ENCODE data around the genes BCL11A and PAPOLG.

DNA sequence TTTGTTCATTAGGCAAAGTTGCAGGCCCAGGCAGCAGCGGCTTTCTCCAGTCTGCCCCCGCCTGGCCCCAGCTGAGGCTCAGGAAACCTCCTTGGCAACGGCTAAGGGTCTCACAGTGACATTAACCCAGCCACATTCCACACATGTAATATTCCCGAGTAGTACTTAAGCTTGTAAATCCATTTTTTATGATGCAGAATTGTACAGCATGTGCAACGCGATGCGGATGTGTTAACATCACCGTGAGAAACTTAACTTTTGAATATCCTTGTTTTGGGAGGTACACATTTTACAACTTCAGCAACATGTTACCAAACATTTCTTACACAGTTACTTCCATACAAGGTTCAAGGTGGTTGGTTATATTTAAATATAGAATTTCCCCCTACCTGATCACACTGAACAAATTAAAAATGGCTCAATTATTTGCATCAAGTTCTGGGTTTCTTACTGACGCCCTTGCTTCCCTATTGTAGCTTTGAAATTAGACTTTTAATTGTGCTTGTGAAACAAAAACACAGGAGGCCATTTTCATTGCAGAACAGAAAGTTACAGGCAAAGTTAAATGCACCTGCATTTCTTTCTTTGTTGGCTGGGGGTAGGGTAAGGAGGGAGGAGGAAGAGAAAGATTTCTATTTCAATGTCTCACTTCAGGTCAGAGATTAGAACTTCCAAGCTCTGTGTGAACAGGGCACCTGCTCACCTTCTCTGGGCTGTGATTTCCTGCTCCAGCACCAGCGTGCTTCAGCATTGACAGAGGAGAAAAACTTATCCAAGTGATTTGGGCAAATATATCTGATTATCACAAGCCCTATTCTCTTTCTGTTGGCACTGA is 199.7 kb downstream of the BCL11A start:
- RRBS: no CpG with 5 or more reads among the region's 10 CpGs

- RRBS: 19% methylated on average over 7 of the region's 21 CpGs
Measured at GRCh38 chr2:60439017-60439959, 114.2 kb downstream of the BCL11A start.

DNA sequence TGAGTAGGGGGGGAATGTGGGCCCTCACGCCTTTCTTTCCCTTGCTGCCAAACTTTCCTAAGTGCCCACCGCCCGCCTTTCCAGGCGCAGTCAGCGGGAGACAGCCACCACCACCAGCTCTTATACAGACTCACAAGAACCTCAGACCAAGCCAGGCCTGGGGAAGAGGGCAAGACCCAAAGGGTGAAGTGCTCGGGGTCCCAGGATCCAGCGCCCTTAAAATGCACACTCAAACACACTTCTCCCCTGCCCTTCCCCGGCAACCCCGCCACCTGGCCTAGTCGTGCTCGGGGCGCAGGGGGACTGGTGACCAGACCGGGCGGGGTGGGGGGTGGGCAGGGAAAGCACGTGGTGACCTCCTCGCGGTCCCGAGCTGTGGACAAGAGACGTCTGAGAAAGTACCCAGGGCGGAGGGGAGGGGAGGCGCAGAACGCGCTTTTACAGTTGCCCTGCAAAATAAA is 2.3 kb downstream of the BCL11A start:
- RRBS: 5% methylated on average over 6 of the region's 23 CpGs

DNA sequence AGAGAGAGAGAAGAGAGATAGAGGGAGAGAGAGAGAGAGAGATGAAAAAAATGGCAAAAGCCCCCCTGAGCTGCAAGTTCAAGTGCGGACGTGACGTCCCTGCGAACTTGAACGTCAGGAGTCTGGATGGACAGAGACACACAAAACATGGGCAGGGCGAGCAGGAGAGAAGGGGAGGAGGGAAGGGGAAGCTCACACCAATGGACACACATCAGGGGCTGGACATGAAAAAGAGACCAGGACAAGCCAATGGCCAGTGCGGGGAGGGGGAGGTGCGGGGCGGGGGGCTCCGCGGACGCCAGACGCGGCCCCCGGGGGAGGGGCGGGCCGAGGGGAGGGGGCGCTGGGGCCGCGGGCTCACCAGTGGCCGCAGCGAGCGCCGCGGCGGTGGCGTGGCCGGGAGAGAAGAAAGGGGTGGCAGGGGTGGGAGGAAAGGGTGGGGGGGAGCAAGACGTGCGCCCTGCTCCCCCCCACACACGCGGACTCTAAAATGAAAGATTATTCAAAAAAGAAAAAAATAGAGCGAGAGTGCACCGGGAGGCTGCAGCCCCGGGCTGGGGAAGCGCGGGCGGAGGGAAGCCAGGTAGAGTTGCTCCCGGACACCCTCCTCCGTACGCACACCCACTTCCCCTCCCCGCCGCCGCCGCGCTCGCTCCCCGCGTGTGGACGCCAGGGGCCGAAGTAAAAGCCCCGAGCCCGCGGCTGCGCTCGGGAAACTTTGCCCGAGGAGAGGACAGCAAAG is at the start of gene BCL11A:
TSS of gene BCL11A (minus strand) at position 138 of the 742 bp plus-strand sequence.
- RRBS: 3% methylated on average over 17 of the region's 57 CpGs

DNA sequence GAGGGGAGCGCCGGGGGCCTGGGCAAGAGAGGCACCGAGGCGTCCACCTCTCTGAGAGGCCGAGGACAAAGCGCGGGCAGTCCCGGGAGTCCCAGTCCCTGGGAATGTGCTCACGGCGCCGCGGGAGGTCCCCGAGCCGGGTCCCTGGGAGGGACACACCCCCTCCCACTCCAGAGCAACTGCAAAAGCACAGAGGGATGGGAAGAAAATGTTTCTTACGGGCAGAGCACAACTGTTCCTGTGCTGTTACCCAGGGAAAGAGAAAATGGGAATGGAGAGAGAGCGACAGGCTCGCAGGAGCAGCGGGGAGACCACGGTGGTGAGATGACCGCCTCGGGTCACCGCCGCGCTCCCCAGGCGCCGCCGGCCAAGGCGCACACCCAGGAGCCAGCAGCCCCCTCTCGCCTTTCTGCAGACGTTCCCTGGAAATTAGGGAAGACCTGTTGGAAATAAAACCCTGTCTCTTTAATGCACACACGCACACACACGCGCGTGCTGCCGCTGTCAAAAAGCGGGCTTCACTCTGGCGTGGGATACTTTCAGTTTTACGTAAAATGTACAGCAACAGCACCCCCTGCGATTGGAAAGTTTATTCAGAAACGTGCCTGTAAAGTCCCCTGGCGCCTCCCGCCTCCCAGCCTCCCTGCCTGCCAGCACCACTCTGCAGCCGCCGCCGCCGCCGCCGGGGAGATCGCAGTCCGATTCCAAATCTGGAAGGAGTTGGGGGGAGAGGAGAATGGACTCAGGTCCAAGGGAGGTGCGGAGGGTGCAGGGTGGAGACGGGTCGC is 1.4 kb upstream of the BCL11A start:
- RRBS: 1% methylated on average over 13 of the region's 53 CpGs

- RRBS: no CpG with 5 or more reads among the region's 16 CpGs
Measured at GRCh38 chr2:60556604-60557054, 3.2 kb upstream of the BCL11A start.

DNA sequence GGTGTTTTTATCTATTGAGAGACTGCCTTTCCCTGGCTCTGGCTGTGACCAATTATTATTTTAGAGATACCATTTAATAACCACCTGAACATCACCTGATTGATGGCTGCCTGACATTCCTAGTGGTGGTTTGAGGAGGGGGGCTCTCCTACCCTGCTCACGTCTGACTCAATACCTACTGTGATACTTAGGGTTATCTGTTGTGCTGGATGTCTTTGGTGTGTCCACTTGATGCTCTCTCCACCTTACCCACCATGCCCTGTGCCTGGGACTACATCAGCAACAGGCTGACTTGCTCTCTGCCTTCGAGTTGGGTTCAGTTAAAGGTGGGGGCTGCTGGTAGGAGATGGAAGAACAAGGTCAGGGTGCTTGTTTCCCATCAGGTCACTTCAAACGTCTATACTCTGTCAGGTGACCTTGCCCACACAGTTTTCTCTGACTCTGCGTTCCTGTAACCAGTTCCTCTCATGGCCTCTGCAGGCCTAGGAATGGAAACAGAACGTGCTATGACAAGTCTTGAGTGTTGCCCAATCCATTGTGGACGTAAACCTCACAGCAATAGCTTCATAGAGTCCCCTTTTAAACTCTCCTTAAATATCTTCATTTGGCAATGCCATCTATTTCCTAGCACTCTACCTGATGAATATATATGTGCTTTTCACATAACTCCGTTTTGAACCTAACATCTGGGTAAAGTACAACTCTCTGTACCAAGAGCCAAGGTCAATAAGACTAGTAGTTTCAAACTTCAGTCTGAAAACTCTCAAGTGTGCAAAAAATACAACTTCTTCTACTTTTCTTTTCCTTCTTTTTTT is 38.4 kb upstream of the PAPOLG start:
- RRBS: no CpG with 5 or more reads among the region's 7 CpGs

DNA sequence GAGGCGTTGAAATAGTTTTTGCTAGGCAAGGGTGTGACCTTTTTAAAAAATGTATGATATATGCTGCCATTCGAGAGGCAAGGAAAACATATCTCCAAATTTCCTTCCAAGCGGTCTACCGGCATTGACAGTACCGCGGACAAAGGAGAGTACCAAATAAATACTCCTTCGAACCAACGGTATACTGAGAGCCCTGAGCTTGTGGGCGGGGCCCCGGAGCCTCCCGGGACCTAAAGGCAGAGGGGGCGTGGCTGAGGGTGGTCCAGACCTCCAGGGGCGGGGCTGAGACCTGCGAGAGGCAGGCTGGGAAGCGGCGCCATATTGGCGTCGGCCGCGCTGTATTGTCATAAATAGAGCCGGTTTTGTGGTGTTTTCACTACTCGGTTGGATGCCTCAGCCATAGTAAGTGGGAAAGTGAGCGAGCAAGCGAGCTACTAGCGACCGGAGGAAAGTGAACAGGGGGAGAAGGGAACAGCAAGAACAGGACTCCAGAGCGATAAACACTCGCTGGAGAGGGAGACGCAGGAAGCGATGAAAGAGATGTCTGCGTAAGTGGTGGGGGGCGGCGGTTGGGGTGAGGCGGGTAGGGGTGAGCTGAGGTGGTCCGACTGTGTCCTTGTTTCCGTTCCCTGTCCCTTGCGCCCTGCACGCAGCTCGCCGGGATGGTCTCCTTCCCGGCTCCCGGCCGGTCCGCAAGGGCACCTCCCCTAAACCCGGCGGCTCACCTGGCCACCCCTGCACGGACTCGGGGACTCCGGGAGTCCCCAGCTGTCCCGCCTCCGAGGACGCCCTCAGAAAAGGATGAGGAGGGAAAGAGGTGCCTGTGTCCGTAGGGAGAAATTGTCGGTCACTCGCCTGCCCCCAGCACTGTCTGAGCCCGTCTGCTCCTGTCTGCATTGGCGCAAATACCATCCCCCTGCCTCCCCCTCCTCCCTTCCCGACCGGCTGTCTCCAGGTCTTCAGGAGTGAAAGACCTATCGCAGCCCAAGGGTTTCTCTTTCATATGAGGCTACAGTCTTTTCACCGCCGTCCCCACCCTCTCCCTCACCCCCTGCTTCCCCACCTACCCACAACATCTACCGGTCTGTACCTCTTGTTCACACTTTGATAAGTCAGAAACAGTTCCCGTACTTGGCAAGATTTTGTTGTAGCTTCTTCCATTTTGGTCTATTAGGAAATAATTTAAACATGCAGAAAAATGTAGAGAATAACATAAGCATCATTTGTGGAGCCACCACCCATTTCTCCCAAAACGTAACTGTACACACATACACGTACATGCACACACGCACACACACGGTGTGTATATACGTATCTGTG is at the start of gene PAPOLG:
TSS of gene PAPOLG (plus strand) at position 321 of the 1,320 bp plus-strand sequence.
- RRBS: 2% methylated on average over 19 of the region's 69 CpGs

DNA sequence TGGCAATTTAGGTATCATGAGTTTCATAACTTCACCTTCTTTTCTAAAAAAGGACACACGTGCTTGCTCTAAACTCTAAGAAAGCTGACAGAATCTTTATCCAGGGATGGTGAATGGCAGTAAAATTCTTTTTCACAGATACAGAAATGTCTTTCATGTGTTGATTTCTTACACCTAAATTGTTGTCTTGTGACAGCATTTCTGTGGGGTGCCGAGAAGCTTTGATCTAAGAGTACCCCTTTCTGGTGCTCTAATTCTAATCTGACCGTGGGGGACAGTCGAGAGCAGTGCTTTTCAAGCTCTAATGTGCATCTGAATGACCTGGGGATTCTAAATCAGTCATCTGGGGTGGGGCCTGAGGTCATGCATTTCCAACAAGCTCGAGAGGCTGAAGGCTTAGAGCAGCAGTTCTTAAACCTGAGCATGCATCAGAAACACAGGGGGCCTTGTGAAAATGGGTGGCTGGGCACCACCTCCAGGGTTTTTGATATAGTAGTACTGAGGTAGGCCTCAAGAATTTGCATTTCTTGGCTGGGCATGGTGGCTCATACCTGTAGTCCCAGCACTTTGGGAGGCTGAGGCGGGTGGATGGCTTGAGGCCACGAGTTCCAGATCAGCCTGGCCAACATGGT is 42.0 kb upstream of the REL start:
- RRBS: no CpG with 5 or more reads among the region's 7 CpGs

- RRBS: no CpG with 5 or more reads among the region's 8 CpGs
Measured at GRCh38 chr2:60867741-60868363, 13.5 kb upstream of the REL start.

DNA sequence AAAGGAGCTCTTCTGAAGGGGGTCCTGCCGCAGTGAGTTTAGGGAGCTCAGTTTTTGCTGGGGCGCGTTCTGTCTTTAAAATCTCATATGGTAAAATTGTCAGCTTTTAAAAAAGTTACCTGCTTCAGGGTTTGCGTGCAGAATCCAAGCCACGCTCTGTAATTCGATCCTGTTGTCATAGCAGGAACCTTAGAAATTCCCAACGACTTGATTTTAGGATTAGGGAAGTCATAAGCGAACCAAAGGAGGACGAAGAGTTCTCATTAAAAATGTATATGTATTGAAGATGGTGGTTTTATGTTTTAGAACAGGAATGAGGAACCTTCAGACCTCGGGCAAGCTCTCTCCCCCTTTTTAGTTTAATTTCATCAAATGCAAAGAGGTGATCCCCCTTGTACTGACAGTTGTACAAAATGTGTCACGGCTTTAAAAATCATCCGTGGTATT is 535 bp downstream of the REL start:
- RRBS: no CpG with 5 or more reads among the region's 12 CpGs

DNA sequence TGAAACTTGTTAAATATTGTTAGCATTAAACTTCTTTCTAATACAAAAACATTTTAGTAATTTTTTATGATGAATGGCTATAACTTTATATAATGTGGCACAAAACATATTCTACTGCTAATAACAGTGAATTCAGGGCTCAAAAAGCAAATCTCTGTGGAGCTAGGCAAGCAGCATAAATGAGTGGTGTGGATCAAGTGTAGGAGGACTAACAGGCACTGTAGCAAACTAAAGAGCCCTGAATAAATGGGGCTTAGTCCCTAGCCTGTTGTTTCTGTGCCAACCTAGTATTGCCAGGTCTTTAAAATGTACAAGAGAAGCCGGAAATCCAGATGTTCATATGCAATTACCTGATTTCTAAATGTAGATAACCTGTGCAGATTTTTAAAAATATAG is 18.5 kb downstream of the REL start:
- RRBS: no CpG with 5 or more reads among the region's 1 CpG

DNA sequence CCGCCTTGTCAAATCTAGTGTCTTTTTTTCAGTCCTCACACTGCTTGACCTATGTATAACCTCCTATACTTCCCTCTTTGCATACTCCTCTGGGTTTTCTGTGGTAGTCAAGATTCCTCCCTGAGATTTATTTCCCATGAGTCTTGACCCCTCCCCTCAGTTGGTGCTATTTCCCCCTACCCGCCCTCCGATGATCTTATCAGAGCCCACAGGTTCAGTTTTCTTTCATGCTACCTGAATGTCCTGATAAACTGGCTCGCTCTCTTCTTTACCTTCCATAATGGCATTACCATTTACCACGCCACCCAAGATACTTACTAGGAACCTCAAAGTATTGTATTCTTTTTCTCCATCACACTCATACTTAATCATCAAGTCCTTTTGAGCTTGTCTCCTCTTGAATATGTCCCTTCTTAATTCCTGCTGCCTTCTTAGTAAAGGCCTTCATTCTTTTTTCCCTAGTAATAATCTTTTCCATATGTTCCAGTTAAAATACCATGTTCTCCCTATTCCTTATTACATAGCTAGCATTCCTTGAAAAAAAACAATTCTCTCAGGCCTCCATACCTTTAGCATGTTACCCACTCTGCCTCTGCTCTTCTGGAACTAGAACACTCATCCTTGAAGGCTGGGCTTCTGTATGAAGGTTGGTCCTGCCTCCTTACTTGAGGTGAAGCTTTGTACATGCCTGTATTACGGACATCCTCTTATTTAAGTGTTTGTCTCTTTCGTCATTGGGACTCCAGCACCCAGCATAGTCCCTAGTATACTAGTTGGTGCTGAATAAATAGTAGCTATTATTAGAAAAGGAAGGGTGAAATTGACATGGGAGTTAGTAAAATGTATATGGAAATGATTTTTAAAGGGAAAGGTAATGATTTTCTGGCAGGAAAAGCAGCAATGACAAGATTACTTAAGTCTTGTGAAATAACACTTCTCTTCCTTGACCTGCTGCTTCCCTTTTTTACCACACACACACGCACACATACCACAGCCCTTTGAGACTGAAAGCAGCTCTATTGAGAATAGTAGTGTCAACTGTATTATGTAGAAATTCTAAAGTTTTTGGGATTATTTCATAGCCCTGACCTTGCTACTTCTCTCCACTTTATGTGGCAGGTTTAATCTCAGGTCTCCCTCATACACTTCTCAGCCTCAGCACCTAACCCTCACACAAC is 45.4 kb downstream of the REL start:
- RRBS: no CpG with 5 or more reads among the region's 8 CpGs

DNA sequence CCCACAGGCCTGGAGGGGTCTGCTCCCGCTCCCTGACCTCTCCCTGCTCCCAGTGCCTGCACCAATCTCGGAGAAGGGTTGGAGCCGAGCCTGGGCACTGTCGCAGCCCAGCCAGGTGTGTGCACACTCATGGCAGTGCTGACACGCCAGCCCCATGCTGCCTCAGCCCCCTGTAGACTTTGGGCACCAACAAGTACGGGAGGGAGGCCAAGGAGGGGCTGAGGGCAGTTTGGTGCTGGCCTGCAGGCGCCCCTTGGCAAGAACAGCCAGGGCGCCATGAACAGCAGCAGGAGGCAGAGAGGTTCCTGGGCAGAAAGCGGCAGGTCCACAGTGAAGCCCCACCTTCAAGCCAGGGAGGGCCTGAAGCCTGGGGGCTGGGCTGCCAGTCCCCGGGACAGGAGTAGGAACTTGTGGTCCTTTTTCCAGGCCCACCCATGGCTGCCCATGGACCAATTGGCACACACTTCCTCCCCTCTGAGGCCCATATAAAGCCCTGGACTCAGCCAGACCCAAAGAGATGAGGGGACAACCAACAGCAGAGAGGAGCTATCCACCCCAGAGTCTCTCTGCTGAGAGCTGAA is 44.1 kb upstream of the PEX13 start:
- RRBS: no CpG with 5 or more reads among the region's 10 CpGs

GRCh38 chr2:61115790-61116398 is 46.1 kb upstream of the C2orf74 start:
- RRBS: no CpG with 5 or more reads among the region's 2 CpGs

DNA sequence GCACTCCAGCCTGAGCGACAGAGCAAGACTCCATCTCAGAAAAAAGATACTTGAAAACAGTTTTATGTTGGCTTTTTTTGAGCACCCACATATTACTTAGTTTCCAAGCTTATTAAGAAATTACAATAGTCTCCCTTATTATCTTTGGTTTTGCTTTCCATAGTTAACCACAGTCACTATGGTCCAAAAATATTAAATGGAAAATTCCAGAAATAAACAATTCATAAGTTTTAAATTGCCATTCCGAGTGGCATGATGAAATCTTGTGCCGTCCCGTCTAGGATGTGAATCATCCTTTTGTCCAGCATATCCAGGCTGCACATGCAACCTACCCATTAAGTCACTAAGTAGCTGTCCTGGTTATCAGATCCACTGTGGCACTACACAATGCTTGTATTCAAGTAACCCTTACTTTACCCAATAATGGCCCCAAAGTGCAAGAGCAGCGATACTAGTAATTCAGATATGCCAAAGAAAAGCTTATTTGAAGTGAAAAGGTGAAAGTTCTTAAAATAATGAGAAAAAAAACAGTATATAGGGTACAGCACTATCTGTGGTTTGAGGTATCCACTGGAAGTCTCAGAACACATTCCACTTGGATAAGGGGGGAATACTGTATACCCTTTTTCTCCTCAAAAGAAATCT is 10.7 kb downstream of the USP34 start:
- RRBS: no CpG with 5 or more reads among the region's 5 CpGs

GRCh38 chr2:61694241-61695374 is 156.5 kb upstream of the XPO1 start:
- RRBS: 2% methylated on average over 10 of the region's 50 CpGs

GRCh38 chr2:61713335-61714042 is 140.4 kb downstream of the FAM161A start:
- RRBS: no CpG with 5 or more reads among the region's 7 CpGs

DNA sequence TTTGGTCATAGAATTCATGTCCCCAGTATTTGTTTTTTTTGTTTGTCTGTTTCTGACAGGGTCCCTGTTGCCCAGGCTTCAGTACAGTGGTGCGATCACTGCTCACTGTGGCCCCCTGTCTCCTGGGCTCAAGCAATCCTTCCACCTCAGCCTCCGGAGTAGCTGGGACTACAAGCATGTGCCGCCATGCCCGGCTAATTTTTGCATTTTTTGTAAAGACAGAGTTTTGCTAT is 65.3 kb downstream of the COMMD1 start:
- RRBS: no CpG with 5 or more reads among the region's 4 CpGs

- RRBS: no CpG with 5 or more reads among the region's 5 CpGs
Measured at GRCh38 chr2:62146183-62146531, 49.8 kb upstream of the B3GNT2 start.